Measurements from ENCODE around the genes HBG2, OR51B5, OR51M1, TRIM22, TRIM3, OR2AG2, NLRP14 and OR10A3.

DNA sequence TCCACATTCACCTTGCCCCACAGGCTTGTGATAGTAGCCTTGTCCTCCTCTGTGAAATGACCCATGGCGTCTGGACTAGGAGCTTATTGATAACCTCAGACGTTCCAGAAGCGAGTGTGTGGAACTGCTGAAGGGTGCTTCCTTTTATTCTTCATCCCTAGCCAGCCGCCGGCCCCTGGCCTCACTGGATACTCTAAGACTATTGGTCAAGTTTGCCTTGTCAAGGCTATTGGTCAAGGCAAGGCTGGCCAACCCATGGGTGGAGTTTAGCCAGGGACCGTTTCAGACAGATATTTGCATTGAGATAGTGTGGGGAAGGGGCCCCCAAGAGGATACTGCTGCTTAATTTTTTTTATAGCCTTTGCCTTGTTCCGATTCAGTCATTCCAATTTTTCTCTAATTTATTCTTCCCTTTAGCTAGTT, at the start of gene HBG2:
Gene HBG2, minus strand, starts transcription at position 118 of the 423 bp plus-strand sequence.
- PRO-cap, 2 experiments, result no peak in any of the 2 experiments

- PRO-cap, 2 experiments, result no peak in any of the 2 experiments
Measured at GRCh38 chr11:5343389-5343711, at the start of gene OR51B5. Gene OR51B5, minus strand, starts transcription at chr11:5343524.

GRCh38 chr11:5383795-5383974, at the start of gene OR51M1:
Gene OR51M1, plus strand, starts transcription at chr11:5383812.
- PRO-cap, 2 experiments, result no peak in any of the 2 experiments

DNA sequence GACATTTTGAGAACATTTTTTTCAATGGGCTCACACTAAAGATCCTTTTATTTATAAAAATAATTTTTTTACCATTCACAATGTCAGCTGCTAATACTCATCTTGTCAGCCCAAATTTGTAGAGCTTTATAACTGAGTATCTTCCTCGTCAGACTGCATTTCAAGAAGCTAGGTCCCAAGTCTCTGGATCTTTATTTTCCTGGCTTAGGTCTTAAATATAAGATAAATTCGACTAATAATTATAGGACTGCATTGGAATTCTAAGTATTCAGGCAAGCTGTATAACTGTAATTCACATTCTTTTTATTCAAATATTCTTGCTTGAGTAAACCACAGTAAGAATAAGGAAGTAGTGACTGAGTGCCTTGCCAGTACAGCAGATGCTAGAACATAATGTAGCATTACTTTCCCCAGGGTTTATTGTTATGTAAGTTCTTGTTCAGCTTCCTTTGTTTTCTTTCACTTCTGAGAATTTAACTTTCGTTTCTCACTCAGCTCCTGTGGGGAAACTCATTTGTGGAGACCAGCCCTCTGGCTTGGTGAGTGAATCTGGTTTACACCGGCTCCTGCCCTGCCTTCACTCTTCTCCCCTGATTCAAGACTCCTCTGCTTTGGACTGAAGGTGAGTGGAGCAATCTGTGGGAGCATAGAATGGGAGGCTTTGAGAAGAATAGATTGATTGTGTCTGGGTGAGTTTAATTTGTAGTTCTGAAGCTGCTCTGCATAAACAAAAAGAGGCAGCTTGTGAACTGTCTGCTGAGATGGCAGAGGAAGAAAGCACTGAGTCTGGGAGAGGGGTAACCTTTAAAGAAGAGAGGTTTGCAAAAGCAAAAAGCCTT, at the start of gene TRIM22:
Gene TRIM22, plus strand, starts transcription at position 513 of the 839 bp plus-strand sequence.
- PRO-cap, 2 experiments, result peak in 2 of 2 experiments; most common plus-strand start position 513 of the sequence (in 1); most common minus-strand start position 382 of the sequence (in 1)

- PRO-cap, 2 experiments, result no peak in any of the 2 experiments
Measured at GRCh38 chr11:5809165-5809641, 479 bp downstream of the OR52N2 start.

DNA sequence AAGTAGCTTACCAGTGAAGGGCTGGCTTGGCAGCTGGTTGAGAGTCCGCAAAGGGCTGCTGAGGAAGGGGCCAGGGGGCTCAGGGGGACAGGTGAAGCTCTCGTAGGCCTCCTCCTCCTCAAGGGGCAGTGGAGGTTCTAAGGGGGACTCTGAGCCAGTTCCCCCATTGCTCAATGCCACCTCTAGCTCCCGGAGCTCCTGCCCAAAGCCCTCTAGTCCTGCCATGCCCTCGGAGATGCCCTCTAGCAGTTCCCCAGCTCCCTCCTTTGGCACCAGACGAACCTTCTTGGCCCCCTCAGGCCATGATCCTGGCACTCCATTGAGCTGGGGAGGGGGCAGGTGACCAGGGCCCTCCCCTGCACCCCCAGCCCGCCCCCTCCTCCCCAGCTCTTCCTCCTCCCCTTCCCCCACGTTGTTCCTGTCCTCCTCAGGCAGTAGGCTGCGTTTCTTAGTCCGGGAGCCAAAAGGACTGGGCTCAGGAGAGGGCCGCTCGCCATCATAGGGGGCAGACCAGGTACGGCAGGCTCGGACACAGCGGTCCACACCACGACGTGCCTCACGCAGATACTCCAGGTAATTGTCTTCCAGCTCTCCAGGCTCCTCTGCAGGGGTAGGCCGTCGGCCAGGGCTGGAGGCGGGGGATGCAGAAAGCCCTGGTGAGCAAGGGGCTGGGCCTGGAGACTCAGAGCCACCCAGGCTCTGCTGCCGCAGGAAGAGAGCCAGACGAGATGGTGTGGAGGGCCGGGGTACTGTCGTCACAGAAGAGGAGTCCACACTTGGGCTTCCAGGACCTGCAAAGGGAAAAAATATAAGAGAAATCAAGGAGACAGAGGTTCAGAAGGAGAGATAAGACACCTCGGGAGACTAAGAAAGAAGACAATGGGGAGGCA, 12.2 kb downstream of the C11orf42 start:
- PRO-cap, 2 experiments, result no peak in any of the 2 experiments

DNA sequence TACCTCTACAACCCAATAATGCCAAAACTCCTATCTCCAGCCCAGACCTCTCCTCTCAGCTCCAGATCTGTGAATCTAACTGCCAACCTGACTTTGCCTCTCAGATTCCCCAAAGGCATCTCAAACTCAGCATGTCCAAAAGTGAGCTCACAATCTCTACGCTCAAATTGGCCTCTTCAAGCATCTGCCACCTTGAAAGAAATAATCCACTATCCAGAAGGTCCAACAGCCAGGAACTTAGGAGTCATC, 8.9 kb downstream of the SMPD1 start:
- PRO-cap, 2 experiments, result no peak in any of the 2 experiments

GRCh38 chr11:6473357-6474041, at the start of gene TRIM3:
Gene TRIM3, minus strand, starts transcription at chr11:6473941.
- PRO-cap, 2 experiments, result peak in 2 of 2 experiments; most common plus-strand start chr11:6473783 (in 2); most common minus-strand start chr11:6473931 (in 2)

DNA sequence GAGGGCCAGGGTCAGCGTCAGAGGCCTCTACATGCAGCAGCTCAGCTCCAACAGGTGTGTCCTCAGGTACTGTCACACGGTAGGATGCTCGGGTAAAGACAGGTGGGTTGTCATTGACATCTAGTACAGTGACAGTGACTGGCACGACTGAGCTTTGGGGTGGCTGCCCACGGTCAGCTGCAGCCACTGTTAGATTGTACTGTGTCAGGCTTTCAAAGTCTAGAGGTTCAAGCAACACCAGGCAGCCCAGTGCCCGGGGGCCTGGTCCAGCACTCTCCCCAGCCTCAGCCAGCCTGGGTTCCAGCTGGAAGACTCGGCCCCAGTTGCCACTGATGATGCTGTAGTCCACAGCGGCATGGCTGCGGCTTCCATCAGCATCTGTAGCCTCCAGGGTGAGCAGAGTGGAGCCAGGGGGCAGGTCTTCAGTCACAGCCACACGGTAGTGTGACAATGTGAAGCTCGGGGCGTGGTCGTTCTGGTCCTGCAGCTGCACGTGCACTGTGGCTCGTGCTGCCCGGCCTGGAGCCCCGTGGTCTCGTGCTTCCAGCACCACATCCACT, 4.6 kb upstream of the TPP1 start:
- PRO-cap, 2 experiments, result no peak in any of the 2 experiments

DNA sequence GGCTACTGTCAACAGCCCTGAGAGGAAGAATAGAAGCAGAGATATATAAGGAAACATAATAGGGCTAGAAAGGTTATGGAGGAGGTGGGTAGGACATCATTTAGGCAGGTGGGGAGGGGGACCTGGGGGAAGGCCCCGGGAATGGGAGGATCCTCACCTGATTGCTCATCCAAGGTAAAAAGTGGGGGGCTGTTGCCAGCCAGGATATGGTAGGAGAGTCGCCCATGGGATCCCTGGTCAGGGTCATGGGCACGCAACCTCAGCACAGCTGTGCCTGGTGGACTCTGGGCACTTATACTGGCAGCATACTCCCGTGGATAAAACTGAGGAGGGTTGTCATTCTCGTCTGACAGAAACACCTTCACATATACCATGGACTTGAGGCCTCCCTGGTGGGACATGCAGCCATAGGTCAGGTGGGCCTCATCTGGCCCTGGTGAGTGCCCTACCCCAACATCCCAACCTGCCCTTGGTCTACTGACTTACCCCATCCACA, 14.5 kb upstream of the TPP1 start:
- PRO-cap, 2 experiments, result no peak in any of the 2 experiments

GRCh38 chr11:6640326-6640958, 15.2 kb downstream of the DCHS1 start:
- PRO-cap, 2 experiments, result no peak in any of the 2 experiments

GRCh38 chr11:6771707-6772170, at the start of gene OR2AG2:
Gene OR2AG2, minus strand, starts transcription at chr11:6771976.
- PRO-cap, 2 experiments, result no peak in any of the 2 experiments

- PRO-cap, 2 experiments, result no peak in any of the 2 experiments
Measured at GRCh38 chr11:7020167-7021020, at the start of gene NLRP14. Gene NLRP14, plus strand, starts transcription at chr11:7020479.

- PRO-cap, 2 experiments, result no peak in any of the 2 experiments
Measured at GRCh38 chr11:7577907-7578328, 64.1 kb downstream of the PPFIBP2 start.

DNA sequence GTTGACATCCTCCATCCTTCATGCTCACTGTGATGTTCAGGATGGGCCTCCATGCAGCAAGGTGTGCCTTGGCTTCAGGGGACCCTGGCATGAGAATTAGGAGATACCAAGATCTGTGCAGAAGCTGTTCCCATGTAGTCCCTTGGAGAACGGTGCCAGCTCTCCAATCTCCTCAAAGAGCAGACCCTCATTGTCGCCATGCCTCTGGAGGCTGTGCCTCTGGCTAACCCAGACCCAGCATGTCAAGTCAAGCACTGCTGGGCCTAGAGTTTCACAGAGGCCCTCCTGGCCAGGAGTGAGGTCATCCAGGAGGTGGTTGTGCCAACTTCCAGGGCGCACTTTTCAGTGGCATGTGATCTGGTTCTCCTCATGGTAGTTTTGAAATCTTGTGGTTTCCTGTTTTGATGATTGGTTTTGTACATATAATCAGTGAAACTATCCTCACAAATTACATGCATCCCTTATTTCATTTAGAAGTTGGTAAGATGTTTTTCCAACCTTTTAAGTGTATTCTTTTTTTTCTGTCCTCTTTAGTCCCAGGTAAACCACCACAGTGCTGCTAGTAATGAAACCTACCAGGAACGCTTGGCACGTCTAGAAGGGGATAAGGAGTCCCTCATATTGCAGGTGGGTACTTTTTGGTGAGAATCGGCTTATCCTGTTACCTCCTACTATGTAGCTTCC, 78.9 kb downstream of the PPFIBP2 start:
- PRO-cap, 2 experiments, result no peak in any of the 2 experiments

- PRO-cap, 2 experiments, result no peak in any of the 2 experiments
Measured at GRCh38 chr11:7603814-7604676, 69.3 kb downstream of the CYB5R2 start.

- PRO-cap, 2 experiments, result no peak in any of the 2 experiments
Measured at GRCh38 chr11:7639390-7640097, 33.8 kb downstream of the CYB5R2 start.

GRCh38 chr11:7941592-7942113, at the start of gene OR10A3:
Gene OR10A3, minus strand, starts transcription at chr11:7941708.
- PRO-cap, 2 experiments, result no peak in any of the 2 experiments

DNA sequence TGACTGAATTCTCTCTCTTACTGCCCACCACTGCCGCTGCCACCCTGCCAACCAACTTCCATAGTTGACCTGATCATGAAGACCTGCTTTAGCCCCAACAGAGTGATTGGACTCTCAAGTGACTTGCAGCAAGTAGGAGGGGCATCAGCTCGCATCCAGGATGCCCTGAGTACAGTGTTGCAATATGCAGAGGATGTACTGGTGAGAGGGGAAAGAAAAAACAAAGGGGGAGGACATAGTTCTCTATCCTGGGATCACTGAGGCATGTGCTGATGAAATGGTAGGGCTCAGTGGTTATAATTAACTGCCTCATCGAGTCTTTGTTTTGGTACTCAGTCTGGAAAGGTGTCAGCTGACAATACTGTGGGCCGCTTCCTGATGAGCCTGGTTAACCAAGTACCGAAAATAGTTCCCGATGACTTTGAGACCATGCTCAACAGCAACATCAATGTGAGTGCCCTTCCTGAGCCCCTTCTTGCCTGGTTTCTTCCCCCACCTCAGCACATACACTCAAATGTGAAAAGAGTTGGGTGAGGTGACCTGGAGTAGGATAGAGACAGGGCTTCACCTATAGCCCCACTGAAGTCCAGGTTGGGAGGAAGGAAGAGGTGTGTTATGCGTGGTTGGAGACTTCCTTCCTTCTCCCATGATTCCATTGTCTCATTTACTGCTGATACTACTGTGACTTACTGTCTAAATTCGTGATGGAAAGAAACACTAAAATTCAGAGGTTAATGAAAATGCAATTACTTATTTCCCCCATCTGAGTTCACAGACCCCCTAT, 8.0 kb downstream of the EIF3F start:
- PRO-cap, 2 experiments, result no peak in any of the 2 experiments

DNA sequence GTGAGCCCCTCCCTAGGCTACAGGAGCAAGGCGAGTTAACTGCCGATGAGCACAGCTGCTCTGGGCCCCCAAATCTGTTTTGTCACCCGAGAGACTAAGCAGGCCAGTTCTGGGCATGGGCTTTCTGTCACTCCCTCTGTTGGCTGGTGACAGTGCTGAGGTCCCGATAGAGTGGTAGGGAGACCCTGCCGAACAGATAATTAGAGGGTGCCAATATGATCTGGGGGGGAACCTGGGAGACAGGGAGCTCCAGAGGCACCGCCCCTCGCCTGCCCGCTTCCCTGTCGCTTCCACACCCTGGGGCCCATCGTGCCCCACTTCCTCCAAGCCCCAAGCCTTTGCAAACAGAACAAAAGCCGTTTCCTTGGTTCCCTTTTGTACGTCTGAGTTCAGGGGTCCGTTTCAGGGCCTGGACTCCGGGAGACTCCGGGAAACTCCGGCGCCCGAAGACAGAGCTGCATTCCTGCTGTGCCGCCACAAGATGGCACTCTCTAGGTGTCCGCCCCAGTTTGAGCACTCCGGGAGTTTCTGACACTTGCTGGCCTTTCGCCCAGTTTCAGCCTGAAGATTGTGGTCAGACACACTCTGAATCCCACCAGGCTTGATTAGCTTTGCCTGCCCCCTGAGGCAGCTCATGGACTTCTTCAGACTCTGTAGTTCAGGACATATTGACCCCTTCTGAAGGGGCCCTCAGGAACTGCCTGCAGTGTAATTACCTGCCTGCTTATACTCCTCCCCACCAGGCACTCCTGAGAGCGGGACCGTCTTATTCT, 45.9 kb downstream of the EIF3F start:
- PRO-cap, 2 experiments, result no peak in any of the 2 experiments